Left common carotid artery plus branches (tissue), 1 donor: ENCODE results near the gene AGPS.

- PRO-cap, result no peak
These were observed 1.8 kb downstream of the HOXD8 start for GRCh38 chr2:176131132-176131810.

DNA sequence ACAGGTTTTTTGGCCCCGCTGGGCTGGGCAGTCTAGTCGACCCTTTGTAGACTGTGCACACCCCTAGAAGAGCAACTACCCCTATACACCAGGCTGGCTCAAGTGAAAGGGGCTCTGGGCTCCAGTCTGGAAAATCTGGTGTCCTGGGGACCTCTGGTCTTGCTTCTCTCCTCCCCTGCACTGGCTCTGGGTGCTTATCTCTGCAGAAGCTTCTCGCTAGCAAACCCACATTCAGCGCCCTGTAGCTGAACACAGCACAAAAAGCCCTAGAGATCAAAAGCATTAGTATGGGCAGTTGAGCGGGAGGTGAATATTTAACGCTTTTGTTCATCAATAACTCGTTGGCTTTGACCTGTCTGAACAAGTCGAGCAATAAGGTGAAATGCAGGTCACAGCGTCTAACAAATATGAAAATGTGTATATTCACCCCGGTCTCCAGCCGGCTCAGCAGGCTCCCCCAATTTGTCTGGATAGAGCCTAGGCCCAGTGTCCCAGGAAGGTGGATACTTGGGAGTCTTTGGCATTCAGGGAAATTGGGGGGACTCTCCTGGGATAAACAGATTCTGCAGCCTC is 2.6 kb upstream of the HOXD4 start:
- PRO-cap, result no peak

- PRO-cap, result no peak
These were observed 1.7 kb downstream of the HOXD3 start for GRCh38 chr2:176158647-176159309.

DNA sequence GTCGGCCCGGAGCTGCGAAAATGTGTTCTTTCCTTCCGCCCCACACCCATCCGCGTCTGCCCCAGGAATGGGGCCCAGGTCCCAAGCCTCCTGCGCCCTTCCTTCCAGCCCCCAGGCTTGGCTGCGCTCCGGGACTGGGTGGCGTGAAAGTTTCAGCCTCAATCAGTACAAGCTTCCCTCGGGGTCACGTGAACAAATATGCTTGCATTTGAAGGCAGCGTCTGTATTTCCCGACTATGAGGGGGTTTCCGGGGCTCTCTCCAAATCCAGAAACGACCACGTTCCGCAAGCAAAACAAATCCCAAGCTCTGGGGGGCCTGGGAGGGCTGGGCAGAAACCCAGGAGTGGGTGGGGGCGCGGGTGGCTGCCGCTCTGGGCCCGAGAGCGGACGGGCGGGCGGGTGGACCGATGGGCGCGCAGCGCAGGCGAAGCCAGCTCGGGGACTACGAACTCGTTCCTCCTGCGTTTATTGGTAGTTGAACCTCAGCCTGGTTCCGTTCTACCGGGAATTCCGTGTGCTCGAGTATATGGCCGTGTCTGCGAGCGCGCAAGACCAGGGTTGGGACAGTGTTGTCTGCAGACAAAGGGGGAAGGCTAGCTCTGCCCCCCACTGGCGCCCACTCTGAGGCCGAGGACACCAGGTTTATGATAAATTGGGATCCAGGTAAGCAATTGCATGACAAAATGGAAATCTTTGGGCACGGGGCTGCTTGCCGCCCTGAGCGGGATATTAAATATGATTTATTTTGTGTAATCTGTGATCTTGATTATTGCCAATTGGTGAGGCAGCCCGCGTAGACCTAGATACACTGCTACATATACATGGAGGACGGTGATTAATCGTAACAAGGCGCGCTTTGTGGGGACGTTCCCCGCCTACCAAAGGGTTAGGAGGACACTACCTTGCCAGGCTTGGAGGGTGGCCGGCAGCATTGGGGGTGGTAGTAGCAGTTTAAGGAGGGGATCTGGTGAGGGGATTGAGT is 3.6 kb downstream of the HOXD3 start:
- PRO-cap, result no peak

- PRO-cap, result no peak
These were observed 13.4 kb downstream of the HOXD3 start for GRCh38 chr2:176170448-176171040.

DNA sequence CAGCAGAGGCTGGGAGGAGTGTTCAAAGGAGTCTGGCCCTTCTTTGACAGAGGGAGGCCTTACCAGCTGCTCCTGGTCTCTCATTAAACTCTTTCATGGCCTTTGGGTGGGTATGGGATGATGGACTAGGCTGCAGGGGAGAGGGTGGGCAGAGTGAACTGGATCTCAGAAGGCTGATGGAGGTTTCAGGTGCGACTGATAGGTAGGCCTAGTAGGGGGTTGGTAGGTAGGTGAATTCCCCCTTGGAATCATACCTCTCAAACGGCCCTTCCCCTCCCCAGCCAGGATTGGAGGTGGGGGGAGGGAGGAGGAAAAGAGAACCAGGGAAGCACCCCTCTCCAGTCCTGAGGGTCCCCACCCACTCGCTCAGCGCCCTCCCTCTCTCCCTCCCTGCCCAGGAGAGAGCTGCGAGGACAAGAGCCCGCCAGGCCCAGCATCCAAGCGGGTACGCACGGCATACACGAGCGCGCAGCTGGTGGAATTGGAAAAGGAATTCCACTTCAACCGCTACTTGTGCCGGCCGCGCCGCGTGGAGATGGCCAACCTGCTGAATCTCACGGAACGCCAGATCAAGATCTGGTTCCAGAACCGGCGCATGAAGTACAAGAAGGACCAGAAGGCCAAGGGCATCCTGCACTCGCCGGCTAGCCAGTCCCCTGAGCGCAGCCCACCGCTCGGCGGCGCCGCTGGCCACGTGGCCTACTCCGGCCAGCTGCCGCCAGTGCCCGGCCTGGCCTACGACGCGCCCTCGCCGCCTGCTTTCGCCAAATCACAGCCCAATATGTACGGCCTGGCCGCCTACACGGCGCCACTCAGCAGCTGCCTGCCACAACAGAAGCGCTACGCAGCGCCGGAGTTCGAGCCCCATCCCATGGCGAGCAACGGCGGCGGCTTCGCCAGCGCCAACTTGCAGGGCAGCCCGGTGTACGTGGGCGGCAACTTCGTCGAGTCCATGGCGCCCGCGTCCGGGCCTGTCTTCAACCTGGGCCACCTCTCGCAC is 14.3 kb downstream of the HOXD3 start:
- PRO-cap, result no peak

DNA sequence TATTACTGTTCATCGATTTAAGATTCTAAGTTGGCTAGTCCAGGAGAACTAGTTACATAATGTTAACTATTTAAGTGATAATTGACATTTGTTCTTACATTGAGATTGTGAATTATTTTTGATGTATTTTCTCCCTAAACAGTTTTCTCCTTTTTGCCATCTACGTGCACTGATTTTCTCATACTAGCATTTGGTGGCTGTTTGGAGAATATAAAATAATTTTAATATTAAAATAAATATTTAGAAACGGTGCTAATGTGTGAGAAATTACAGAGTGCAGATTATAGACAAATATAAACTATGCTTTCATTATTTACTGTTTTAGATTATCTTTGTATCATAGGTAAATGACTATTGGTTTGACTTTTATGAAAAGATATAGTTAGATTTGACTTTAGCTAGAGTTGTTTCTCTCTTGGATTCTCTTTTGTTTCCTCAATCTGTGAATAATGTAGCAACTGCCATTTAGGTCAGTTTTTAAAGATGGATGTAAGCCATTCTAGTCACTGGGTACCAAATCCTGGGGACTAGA is 10.4 kb downstream of the MTX2 start:
- PRO-cap, result no peak

GRCh38 chr2:176477371-176477734 is 208.1 kb downstream of the MTX2 start:
- PRO-cap, result no peak

DNA sequence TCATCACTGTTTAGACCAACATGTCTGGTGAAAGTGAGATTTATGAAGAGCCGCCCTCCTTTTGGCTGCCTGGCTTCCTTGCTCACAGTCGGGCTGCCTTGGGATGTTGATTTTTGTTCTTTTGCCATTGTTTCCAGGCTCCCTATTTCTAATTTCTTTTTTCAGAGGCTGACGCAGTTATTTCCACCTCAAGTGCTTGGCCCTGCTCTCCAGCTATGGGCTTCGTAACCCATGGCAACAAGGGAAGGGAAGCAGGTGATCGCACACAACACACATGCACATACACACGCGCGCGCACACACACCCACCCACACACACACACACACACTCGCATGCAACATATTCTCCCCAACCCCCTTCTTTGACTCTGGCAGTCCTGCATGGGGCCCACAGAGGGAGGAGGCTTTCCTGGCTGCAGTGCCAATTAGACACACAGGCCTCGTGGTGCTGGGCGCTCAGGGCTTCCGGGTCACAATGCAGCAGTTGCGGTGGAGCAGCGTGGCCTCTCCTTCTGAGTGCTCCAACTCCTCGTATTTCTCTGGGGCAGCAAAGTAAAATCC is 296.7 kb downstream of the MTX2 start:
- PRO-cap, result no peak

DNA sequence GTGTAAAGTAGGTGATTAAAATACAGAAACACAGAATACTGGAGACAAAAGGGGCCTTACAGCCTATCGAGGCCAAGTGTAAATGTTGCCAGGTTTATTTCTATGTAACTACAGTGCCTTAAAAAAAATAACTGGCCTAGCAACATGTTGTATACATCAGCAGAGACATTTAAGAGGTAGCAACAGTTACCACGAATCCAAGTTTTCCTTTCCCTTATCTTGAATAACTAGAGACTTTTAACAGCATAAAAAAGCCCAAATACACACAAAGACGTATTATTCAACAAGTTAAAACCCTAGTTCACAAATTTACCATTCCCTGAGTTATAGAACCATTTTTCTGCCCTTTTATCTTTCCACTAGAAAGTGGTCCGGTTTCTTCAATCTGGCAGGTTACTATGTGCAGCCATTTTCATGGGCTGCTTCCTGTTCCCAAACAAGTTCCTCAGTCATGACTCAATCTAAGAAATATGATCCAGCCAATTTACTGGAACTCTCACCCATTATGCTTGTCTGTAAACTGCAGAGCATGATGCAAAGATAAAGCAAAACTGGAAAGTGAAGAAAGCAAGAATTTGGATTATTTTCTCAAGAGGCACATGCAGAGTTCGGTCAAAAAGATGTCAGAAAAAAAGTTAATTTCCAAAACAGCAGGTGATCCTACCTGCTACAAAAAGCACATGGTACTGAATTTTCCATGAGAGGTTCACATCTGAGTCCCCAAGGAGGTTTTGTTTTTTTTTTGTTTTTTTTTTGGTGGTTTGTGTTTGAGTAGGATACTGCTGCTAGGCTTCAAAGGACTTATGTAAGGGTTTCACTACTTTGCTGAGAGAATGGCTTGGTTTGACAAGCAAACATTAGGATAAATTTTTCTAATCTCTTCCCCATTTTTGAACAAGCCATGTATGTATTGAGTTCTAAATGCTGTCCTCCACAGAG is 22.1 kb downstream of the NFE2L2 start:
- PRO-cap, result no peak

GRCh38 chr2:177266226-177267176 is 2.0 kb upstream of the NFE2L2 start:
- PRO-cap, result no peak

- PRO-cap, result no peak
These were observed 25.8 kb upstream of the NFE2L2 start for GRCh38 chr2:177290354-177290746.

GRCh38 chr2:177392247-177393323 is at the start of gene AGPS:
Gene AGPS (plus strand): TSS chr2:177392773.
- PRO-cap, result bidirectional peak, plus-strand start at chr2:177392790, minus-strand start at chr2:177392679

DNA sequence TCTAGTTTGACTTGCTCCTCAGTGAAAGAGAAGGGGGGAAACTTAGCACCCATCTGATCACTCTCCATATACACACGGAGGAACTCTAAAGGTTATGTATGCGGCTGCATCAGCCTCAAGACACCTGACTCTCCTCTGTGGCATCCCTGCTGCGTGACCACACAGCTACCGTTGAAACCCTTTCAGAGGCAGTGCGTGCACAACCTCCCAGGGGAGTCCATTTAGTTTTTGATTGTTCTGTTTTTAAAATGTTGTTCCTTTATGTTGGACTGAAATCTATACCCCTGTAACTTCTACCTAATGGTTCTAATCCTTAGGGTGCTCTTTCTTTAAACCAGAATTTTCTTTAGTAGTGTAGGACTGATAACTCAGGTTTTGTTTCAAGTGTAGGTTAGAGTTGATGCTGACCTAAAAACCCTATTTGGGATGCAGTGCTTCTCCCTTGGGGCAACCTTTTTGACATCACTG is 16.4 kb upstream of the TTC30A start:
- PRO-cap, result no peak

DNA sequence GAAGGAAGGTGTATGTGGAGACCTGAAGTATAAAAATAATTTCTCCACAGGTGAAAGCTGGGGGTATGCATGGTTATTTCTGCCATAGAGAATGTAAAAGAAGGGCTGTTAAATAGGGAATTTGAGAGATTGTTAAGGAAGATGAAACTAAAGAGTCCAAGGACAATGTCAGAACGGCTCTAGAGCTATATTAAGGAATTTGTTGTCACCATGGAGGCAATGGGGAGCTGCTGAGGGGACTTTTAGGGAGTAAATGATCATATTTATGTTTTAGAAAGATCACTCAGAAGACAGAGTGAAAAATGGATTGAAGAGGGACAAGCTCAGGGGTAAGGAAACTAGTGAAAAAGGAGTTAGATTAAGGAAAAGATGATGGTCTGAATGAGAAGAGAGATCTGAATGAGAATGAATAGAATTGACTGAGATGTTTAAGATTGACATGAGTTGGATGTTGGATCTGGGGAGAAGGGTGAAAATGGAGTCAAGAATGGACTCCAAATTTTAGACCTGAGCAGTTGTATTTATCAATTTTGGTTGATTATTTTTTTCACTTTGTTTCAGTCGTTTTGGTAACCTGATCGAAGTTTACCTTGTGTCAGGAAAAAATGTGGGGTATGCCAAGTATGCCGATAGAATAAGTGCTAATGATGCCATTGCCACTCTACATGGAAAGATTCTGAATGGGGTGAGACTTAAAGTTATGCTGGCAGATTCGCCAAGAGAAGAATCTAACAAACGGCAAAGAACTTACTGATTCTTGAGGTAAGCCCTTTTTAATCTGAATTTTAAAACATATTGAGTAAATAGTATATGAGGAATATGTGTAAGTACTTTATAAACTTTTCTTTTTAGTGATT is 13.4 kb downstream of the RBM45 start:
- PRO-cap, result no peak

- PRO-cap, result bidirectional peak, plus-strand start at chr2:178450878, minus-strand start at chr2:178450774
These were observed 728 bp downstream of the PRKRA start for GRCh38 chr2:178450058-178450836.

- PRO-cap, result no peak
These were observed 83.0 kb downstream of the PLEKHA3 start for GRCh38 chr2:178563059-178563786.

DNA sequence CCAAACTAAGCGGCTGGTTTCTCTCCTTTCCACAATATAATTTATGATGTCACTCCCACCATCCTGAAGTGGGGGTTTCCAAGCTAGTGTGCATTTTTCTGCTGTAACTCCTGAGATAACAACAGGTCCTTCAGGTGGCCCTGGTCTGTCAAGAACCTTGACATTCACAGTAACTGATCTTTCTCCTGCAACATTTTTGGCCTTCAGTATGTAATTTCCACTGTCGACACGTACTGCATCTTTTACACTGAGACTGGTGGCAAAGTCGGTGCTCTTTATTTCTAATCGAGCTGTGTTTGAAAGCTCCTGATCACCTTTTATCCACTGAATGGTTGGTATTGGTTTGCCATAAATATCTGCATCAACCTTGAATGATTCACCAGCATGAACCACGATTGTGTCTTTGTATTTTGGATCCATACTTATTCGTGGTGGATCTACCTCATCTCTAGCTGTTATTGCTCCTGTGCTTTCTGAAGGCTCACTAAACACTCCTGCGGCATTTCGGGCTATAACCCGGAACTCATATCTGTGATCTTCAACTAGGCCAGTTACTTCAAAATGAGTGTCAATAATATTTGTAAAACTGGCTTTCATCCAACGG is 90.2 kb downstream of the PLEKHA3 start:
- PRO-cap, result no peak

GRCh38 chr2:178575780-178576377 is 95.6 kb downstream of the PLEKHA3 start:
- PRO-cap, result no peak

DNA sequence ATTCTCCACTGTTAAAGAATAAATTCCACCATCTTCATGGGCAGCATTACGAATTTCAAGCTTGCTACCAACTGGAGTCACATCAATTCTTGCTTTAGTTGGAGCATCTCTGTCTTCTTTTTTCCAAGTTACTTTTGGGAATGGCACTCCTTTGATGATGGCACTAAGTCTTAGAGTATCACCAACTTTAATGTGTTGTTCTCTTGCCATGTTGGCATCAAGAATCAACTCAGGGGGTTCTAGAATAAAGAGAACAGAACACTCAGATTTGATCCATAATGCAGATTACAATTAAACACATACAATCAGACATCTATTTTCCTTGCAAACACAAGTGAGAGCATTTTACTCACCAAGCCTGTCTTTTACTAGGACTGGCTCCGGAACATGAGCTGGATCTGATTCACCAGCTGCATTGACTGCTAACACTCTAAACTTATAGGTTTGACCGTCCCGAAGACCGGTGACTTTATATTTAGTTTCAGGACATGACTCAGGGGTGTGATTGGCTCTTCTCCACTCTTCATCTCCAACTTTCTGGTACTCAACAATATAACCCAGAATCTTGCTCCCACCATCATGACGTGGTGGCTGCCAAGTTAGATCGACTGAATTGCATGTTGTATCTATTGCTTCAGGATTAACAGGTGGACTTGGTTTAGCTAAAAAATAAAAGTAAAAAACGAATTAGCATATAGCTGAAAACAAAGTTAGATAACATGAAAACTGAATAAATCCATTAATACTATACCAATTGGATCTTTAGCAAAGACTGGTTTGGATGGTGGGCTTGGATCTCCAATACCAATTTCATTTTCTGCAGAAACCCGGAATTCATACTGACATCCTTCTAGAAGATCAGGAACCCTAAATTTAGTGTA is 112.4 kb downstream of the PLEKHA3 start:
- PRO-cap, result no peak